Cardiac ventricle fibroblast (primary cell): ENCODE results near the genes TEX101 and LYPD5.

GRCh38 chr19:43360960-43361717 lies 7.7 kb downstream of the CD177 start:
- RAMPAGE, long total RNA, result no peak

DNA sequence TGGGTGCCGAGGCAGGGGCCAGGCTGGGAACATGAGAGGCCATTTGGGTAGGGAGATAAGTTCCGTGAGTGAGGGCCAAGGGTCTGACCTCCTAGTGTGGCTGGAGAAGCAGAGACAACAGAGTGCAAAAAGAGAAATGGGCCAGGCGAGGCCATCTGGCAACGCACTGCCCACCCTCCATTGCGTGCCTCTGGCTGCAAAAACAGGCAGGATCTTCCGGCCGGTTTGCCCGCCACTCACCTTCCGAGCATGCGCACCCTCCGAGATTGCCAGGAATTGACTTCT lies 262 bp upstream of the TEX101 start:
- RAMPAGE, long total RNA, result no peak

DNA sequence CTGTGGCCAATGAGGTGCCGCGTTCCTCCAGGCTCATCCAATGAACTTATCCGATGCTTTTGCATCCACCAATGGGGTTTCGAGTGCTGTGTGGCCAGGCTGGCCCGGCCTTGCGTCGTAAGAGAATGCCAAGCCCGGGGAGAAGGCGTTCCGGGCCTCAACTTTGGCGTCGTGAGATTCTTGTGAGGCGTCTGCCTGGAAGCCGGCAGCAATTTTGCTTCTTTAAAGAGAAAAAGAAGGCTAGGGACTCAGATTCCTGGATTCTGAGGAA lies at the start of gene TEX101:
TSS of gene TEX101 (plus strand) at position 120 of the 271 bp plus-strand sequence.
- RAMPAGE, long total RNA, result no peak

GRCh38 chr19:43503760-43504035 lies 848 bp downstream of the PHLDB3 start:
- RAMPAGE, long total RNA, result no peak

GRCh38 chr19:43533706-43534556 lies 943 bp downstream of the ZNF575 start:
- RAMPAGE, long total RNA, result no peak

DNA sequence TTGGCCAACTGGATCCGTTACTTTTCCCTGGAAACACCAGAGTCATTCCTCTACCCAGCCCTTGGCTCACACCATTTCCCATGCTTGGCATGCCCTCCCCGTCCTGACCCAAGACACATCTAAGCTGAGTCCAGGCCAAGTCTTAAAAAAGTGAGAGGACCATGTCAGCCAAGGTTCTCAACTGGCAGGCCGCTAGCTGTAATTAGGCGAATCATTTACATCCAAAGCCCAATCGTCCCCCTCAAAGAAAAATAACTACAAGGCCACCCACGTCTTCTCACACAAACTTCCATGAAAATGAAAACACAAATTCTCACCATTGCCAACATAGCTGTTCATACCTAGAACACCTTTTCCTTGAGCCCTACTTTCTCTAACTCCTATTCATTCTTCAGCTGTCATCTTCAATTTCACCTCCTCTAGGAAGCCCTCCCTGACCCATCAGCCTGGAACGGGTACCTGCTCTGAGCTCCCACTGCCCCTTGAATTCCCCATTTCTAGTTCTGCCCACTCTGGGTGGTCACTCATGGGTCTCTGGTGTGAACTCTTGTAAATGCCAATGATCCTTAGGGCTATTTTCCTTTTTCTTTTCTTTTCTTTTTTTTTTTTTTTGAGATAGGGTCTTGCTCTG lies 11.3 kb downstream of the PLAUR start:
- RAMPAGE, long total RNA, result no peak

GRCh38 chr19:43661003-43661441 lies 8.9 kb downstream of the PLAUR start:
- RAMPAGE, long total RNA, result no peak

DNA sequence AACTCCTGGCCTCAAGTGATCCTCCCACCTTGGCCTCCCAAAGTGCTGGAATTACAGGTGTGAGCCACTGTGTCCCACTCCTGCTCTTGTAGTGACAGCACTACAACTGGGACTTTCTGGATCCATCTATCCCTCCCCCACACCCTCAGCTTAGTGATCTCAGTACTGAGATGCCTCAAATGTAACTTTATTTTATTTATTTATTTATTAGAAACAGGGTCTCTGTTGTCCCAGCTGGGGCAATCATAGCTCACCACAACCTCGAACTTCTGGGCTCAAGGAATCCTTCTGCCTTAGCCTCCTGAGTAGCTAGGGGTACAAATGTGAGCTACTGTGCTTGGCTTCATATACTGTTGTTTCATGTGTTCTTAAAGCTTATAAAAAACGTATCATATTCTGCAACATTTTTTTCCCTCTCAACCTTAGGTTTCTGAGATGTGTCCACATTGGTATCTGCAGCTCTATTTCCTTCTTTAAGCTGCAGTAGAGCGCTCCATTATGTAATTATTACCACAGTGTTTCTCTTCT lies 4.0 kb downstream of the PLAUR start:
- RAMPAGE, long total RNA, result no peak

GRCh38 chr19:43668403-43669539 lies 1.2 kb downstream of the PLAUR start:
- RAMPAGE, long total RNA, result no peak

- RAMPAGE, long total RNA, result no peak
These were observed at the start of gene LYPD5 for GRCh38 chr19:43802310-43802718. Gene LYPD5, minus strand, starts transcription at chr19:43802447.

DNA sequence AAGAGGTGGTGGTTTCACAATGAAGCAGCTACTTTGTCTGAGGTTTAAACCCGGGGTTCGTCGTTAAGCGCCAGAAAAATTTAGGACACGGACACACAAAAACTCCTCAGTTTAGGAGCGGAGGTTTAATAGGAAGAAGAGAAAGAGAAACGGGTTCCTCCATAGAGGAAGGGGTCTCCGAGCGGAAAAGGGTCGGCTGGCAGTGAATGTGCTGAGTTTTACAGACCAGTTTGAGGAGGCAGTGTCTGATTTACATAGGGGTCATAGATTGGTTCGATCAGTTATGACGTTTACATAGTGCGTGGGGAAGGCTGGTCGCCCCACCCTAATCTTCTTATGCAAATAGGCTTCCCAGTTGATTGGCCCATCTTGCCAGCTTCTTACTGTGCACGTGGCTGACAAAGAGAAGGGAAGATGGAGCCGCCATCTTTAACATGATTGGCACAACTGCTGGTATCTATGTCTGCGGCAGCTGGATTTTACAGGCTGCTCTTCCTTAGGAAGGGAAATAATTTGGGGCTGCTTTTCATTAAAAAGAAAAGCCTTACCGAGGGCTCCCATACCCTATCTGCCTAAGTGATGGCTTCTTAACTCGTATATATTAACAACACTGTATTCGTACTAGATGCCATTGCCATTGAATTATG lies 1.2 kb upstream of the ZNF225 start:
- RAMPAGE, long total RNA, result no peak

DNA sequence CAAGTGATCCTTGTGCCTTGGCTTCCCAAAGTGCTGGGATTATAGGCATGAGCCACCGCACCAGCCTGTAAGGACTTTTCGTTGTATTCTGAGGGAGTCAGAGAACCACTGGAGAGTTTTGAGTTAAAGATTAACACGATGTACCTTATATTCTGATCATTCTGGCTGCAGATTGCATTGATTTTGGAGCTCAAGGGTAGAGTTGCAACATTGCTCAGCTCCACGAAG lies 41.8 kb upstream of the CEACAM20 start:
- RAMPAGE, long total RNA, result no peak

DNA sequence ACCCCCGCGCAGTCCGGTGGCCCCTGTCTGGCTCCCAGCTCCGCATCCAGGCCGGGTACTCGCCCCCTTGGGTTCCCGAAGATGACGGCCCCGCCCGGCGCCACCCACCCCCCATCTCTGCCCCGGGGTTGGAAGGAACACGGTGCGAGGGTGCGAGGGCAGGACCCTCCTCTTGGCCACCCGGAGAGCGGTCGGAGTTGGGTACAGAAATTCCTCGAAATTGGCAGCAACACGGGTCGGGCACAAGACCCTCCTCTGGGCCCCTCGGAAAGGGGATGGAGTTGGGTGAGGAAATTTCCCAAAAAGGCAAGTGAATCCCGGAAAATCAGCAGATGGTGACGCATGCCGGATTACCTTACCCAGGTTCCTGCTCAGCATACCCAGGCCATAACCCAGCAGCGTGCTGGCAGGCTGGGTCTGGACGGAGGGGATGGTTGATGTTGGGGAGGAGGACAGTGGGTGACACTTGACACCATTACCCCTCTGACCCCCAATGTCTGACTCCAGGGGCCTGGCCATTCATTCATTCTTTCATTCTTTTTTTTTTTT lies 547 bp downstream of the PVR start:
- RAMPAGE, long total RNA, result no peak

DNA sequence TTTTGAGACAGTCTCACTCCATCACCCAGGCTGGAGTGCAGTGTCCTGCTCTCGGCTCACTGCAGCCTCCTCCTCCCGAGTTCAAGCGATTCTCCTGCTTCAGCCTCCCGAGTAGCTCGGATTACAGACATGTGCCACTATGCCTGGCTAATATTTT lies 900 bp downstream of the PVR start:
- RAMPAGE, long total RNA, result no peak

DNA sequence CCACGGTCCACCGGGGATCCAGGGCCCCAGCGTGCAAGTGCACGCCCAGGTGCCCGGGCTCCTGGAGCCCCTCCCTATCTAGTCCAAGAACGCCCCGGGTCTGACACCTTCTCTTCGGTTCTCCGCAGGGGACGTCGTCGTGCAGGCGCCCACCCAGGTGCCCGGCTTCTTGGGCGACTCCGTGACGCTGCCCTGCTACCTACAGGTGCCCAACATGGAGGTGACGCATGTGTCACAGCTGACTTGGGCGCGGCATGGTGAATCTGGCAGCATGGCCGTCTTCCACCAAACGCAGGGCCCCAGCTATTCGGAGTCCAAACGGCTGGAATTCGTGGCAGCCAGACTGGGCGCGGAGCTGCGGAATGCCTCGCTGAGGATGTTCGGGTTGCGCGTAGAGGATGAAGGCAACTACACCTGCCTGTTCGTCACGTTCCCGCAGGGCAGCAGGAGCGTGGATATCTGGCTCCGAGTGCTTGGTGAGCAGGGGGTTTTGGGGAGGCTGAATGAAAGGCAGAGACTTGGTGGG lies 3.4 kb downstream of the PVR start:
- RAMPAGE, long total RNA, result no peak

GRCh38 chr19:44677048-44677587 lies 5.8 kb downstream of the CEACAM19 start:
- RAMPAGE, long total RNA, result no peak

- RAMPAGE, long total RNA, result no peak
These were observed 21.9 kb upstream of the BCL3 start for GRCh38 chr19:44726546-44727021.

DNA sequence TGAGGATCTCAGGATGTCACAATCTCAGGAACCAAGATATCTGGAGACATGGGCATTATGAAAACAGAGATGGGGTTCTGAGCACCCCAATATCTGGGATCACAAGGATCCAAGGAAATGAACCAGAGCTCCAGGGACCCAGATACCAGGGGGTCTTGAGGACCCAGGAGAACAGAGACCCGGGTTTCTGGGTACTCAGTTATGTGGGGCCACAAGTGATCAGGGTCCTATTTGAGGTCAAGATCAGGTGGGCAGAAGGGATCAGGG lies 943 bp downstream of the BCL3 start:
- RAMPAGE, long total RNA, result no peak

- RAMPAGE, long total RNA, result no peak
These were observed 1.6 kb downstream of the BCL3 start for GRCh38 chr19:44750087-44750438.

DNA sequence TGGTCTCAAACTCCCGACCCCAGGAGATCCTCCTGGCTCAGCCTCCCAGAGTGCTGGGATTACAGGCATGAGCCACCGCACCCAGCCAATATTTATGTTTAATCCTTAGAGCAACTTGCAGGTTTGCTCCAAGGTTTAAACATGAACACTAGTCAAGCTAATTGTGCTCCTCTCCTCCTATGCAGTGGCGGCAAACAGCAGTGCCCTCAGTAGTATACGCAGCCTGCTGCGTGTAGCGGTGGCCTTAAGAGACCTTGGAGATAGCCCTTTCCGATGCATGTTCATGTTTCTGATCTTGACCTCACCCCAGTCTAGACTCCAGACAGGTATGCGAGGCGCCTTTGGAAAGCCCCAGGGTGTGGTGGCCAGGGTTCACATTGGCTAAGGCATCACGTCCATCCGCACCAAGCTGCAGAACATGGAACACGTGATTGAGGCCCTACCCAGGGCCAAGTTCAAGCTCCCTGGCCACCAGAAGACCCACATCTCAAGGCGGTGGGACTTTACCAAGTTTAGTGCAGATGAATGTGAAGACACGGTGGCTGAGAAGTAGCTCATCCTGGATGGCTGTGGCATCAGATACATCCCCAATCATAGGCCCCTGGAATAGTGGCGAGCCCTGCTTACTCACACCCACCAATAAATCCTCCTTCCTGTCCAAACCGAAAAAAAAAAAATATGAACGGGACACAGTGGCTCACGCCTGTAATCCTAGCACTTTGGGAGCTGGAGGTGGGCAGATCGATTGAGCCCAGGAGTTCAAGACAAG lies 12.7 kb upstream of the CBLC start:
- RAMPAGE, long total RNA, result no peak